K562 (cell line): ENCODE measurements around the genes SLC35E4 and DUSP18.

- RAMPAGE, long total RNA: no peak
- RRBS: no CpG with 5 or more reads among the region's 7 CpGs
PRO-cap:
- standard: no peak
- CoPRO, capped RNA only, 2 experiments: no peak in any of the 2 experiments
- CoPRO, capped and uncapped RNA, 2 experiments: no peak in any of the 2 experiments
- CoPRO, uncapped RNA only, 2 experiments: no peak in any of the 2 experiments
CAGE:
- cytosol, long polyA plus RNA: no peak
- long polyA plus RNA: no peak
- nucleolus, long total RNA: no peak
- nucleus, long polyA plus RNA: no peak
Measured at GRCh38 chr22:30391147-30392169, 4.2 kb upstream of the RNF215 start.

DNA sequence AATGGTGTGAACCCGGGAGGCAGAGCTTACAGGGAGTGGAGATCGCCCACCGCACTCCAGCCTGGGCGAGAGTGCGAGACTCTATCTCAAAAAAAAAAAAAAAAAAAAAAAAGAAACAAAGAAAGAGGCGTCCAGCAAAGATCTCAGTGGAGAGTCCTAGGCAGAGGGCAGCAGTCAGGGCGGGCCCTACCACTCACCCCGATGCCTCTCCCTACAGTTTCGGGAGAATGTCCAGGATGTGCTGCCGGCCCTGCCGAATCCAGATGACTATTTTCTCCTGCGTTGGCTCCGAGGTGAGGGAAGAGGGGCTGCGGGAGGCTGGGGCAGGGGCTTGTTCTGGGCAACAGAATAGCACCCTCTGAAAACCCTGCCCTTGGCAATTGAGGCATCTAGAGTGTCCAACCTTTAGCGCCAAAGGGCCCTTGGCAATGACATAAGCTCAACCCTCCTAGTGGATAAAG, 2.6 kb downstream of the SEC14L2 start:
- RAMPAGE, long total RNA: no peak
- RRBS: no CpG with 5 or more reads among the region's 15 CpGs
PRO-cap:
- standard: no peak
- CoPRO, capped RNA only, 2 experiments: no peak in any of the 2 experiments
- CoPRO, capped and uncapped RNA, 2 experiments: no peak in any of the 2 experiments
- CoPRO, uncapped RNA only, 2 experiments: no peak in any of the 2 experiments
CAGE:
- cytosol, long polyA plus RNA: no peak
- long polyA plus RNA: no peak
- nucleolus, long total RNA: no peak
- nucleus, long polyA plus RNA: no peak

- RAMPAGE, long total RNA: no peak
- RRBS: 2% methylated on average over 10 of the region's 32 CpGs
PRO-cap:
- standard: bidirectional peak, plus-strand start at chr22:30423707, minus-strand start at chr22:30423669; bidirectional peak, plus-strand start at chr22:30424167, minus-strand start at chr22:30423942
- CoPRO, capped RNA only, 2 experiments: peak in 2 of 2 experiments; most common plus-strand start chr22:30423707 (in 1); most common minus-strand start chr22:30423942 (in 2)
- CoPRO, capped and uncapped RNA, 2 experiments: peak in 2 of 2 experiments; most common minus-strand start chr22:30423942 (in 2)
- CoPRO, uncapped RNA only, 2 experiments: peak in 1 of 2 experiments; most common minus-strand start chr22:30423952 (in 1)
CAGE:
- cytosol, long polyA plus RNA: no peak
- long polyA plus RNA: no peak
- nucleolus, long total RNA: no peak
- nucleus, long polyA plus RNA: no peak
Measured at GRCh38 chr22:30423529-30424000, 2.0 kb upstream of the MTFP1 start.

DNA sequence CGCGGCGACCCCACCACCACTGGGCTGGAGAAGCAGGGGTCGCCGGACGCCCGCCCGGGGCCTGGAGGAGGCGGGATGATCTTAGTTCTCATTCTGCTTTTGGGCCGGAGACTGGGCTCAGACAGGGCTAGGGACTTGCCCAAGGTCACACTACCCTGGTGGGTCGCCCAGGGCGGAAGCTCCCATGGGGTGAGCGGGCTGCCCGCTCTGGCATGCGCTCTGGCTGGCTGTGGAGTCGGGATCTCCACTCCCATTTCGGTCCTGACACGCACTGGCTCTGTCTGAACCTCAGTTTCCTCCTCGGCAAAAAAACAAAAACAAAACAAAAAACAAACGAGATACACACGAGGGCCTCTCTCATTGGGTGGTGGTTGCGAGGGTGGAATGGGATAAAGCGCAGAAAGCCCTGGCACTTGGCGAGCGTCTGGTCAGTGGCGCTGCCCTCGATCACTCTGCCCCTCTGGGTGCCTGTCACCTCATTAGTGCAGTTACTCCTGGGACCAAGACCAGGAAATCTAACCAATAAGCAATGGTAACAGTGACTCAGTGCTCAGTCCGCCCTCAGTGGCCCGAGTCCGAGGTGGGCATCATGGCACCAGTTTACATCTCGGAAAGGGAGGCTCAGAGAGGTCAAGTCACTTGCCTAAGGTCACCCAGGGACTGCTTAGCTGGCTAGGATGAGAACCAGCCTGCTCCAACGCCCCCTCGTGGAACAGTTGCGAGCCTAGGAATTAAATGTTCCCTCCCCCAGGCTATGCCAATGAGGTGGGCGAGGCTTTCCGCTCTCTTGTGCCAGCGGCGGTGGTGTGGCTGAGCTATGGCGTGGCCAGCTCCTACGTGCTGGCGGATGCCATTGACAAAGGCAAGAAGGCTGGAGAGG, 638 bp downstream of the MTFP1 start:
- RAMPAGE, long total RNA: no peak
- RRBS: 6% methylated on average over 2 of the region's 41 CpGs
PRO-cap:
- standard: unidirectional peak, minus-strand start at position 454 of the sequence; unidirectional peak, minus-strand start at position 662 of the sequence
- CoPRO, capped RNA only, 2 experiments: no peak in any of the 2 experiments
- CoPRO, capped and uncapped RNA, 2 experiments: no peak in any of the 2 experiments
- CoPRO, uncapped RNA only, 2 experiments: no peak in any of the 2 experiments
CAGE:
- cytosol, long polyA plus RNA: no peak
- long polyA plus RNA: no peak
- nucleolus, long total RNA: no peak
- nucleus, long polyA plus RNA: no peak

- RAMPAGE, long total RNA: no peak
- RRBS: no CpG with 5 or more reads among the region's 8 CpGs
PRO-cap:
- standard: no peak
- CoPRO, capped RNA only, 2 experiments: no peak in any of the 2 experiments
- CoPRO, capped and uncapped RNA, 2 experiments: no peak in any of the 2 experiments
- CoPRO, uncapped RNA only, 2 experiments: no peak in any of the 2 experiments
CAGE:
- cytosol, long polyA plus RNA: no peak
- long polyA plus RNA: no peak
- nucleolus, long total RNA: no peak
- nucleus, long polyA plus RNA: no peak
Measured at GRCh38 chr22:30565980-30566548, 8.4 kb downstream of the GAL3ST1 start.

DNA sequence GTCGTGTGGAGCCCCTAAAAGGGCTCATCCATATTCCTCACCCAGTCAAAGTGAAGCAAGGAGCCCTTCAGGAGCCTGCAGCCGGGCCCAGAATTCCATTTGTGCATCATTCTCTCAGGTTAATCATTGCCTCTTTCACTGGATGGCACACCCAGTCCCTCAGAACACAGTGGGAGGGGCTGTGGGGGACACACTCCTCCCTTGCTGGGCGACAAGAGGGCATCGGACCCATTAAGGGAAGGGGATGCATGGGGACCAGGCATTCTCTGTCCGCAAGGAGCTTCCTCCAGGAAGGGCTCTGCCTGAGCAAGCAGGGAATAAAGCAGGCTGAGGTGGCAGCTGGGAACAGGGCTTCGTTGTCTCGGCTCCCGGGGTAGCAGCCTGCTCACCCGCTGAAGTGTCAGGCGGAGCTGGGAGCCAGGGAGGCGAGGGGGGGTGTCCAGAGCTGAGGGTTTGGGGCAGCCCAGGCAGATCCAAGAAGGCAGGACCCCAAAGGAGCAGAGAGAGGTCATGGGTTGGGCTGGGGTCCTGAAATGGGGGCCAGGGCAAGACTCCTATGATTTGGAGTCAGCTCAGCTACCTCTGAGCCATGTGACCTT, 1.6 kb downstream of the GAL3ST1 start:
- RAMPAGE, long total RNA: no peak
- RRBS: no CpG with 5 or more reads among the region's 11 CpGs
PRO-cap:
- standard: no peak
- CoPRO, capped RNA only, 2 experiments: no peak in any of the 2 experiments
- CoPRO, capped and uncapped RNA, 2 experiments: no peak in any of the 2 experiments
- CoPRO, uncapped RNA only, 2 experiments: no peak in any of the 2 experiments
CAGE:
- cytosol, long polyA plus RNA: no peak
- long polyA plus RNA: no peak
- nucleolus, long total RNA: no peak
- nucleus, long polyA plus RNA: no peak

- RAMPAGE, long total RNA: no peak
- RRBS: 12% methylated on average over 18 of the region's 82 CpGs
PRO-cap:
- standard: unidirectional peak, plus-strand start at chr22:30635781
- CoPRO, capped RNA only, 2 experiments: no peak in any of the 2 experiments
- CoPRO, capped and uncapped RNA, 2 experiments: no peak in any of the 2 experiments
- CoPRO, uncapped RNA only, 2 experiments: peak in 1 of 2 experiments; most common plus-strand start chr22:30635781 (in 1); most common minus-strand start chr22:30635475 (in 1)
CAGE:
- cytosol, long polyA plus RNA: no peak
- long polyA plus RNA: no peak
- nucleolus, long total RNA: no peak
- nucleus, long polyA plus RNA: no peak
Measured at GRCh38 chr22:30635251-30636359, at the start of gene SLC35E4. Gene SLC35E4, plus strand, starts transcription at chr22:30635781.

DNA sequence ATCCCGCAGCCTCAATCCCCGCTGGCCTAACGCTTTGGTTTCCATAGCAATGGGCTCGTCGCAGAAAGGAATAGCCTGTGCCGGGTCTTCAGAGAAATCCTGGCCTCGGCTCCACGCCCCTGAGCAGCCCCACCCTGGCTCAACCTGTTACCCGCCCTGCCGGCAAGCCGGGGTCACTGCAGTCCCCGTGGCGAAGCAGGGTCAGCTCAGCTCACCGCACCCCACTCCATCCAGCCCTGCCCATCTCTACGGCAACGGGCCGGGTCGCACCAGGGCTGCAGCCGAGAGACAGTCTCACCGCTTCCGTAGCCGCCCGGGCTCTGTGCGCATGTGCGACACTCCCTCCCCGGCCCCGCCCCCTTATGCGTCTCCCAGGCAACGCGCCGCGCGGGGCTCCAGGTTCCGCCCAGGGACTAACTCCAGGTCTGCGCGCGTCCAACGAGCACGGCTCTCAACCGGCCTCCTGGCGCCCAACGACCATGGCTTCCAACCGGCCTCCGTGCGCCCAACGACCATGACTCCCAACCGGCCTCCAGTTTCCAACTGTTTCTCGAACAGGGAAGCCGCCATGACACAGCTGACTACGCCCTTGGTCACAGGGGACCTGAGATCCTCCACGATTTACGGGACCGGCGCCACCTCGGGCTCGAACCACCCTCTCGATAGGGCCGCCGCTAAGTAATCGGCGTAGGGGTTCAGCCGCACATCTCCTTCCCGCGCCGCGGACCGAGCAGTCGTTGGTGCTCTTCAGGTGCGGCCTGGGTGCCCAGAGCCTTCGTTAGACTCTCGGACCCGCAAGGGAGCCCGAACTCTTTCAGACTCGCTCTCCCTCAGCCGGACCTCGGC, at the start of gene DUSP18:
Gene DUSP18, minus strand, starts transcription at position 322 of the 846 bp plus-strand sequence.
- RAMPAGE, long total RNA: start-site peak on the minus strand centred at position 133 of the sequence, 64 bp wide, 22 and 18 reads in 2 replicates; start-site peak on the minus strand centred at position 287 of the sequence, 79 bp wide, 40 and 44 reads in 2 replicates
- RRBS: 2% methylated on average over 16 of the region's 76 CpGs
PRO-cap:
- standard: bidirectional peak, plus-strand start at position 416 of the sequence, minus-strand start at position 322 of the sequence
- CoPRO, capped RNA only, 2 experiments: peak in 2 of 2 experiments; most common plus-strand start position 416 of the sequence (in 2); most common minus-strand start position 291 of the sequence (in 2)
- CoPRO, capped and uncapped RNA, 2 experiments: peak in 2 of 2 experiments; most common plus-strand start position 416 of the sequence (in 2); most common minus-strand start position 291 of the sequence (in 1)
- CoPRO, uncapped RNA only, 2 experiments: peak in 1 of 2 experiments; most common plus-strand start position 73 of the sequence (in 1); most common minus-strand start position 291 of the sequence (in 1)
CAGE:
- cytosol, long polyA plus RNA: no peak
- long polyA plus RNA: no peak
- nucleolus, long total RNA: no peak
- nucleus, long polyA plus RNA: no peak

- RAMPAGE, long total RNA: no peak
- RRBS: 22% methylated on average over 1 of the region's 11 CpGs
PRO-cap:
- standard: no peak
- CoPRO, capped RNA only, 2 experiments: no peak in any of the 2 experiments
- CoPRO, capped and uncapped RNA, 2 experiments: no peak in any of the 2 experiments
- CoPRO, uncapped RNA only, 2 experiments: no peak in any of the 2 experiments
CAGE:
- cytosol, long polyA plus RNA: no peak
- long polyA plus RNA: no peak
- nucleolus, long total RNA: no peak
- nucleus, long polyA plus RNA: no peak
Measured at GRCh38 chr22:30668400-30668972, 811 bp upstream of the DUSP18 start.

DNA sequence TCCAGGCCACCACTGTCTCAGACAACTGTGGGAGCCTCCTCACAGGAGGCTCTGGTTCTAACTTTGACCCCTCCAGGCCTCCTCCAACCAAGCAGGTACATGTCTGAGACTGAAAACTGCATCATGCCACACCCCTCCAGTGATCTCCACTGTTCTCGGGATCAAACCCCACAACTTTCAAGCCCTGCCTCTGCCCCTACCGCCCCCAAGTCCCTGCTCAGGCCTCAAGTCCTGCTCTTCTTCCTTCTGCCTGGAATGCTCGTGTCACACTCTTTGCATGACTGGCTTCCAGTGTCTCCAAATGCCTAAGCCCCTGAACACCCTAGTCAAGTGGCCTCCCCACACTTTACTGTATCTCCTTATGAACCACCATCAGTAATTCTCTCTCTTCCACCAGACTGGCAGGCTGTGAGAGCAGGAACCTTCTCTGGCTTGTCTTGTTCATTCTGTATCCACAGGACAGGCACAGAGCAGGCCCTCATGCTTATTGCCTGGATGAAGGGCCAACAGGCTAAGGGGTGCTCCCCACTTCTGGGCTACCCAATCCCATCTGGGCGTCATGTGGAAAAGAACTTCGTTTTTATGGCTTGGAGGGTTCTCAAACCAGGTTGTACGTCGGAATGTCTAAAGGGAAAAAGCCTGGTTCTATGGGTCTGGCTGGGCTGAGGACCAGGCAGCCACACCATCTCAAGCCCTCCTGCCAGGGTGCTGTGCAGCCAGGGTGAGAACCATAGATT, 41.2 kb downstream of the MORC2 start:
- RAMPAGE, long total RNA: no peak
- RRBS: no CpG with 5 or more reads among the region's 7 CpGs
PRO-cap:
- standard: no peak
- CoPRO, capped RNA only, 2 experiments: no peak in any of the 2 experiments
- CoPRO, capped and uncapped RNA, 2 experiments: no peak in any of the 2 experiments
- CoPRO, uncapped RNA only, 2 experiments: no peak in any of the 2 experiments
CAGE:
- cytosol, long polyA plus RNA: no peak
- long polyA plus RNA: no peak
- nucleolus, long total RNA: no peak
- nucleus, long polyA plus RNA: no peak

DNA sequence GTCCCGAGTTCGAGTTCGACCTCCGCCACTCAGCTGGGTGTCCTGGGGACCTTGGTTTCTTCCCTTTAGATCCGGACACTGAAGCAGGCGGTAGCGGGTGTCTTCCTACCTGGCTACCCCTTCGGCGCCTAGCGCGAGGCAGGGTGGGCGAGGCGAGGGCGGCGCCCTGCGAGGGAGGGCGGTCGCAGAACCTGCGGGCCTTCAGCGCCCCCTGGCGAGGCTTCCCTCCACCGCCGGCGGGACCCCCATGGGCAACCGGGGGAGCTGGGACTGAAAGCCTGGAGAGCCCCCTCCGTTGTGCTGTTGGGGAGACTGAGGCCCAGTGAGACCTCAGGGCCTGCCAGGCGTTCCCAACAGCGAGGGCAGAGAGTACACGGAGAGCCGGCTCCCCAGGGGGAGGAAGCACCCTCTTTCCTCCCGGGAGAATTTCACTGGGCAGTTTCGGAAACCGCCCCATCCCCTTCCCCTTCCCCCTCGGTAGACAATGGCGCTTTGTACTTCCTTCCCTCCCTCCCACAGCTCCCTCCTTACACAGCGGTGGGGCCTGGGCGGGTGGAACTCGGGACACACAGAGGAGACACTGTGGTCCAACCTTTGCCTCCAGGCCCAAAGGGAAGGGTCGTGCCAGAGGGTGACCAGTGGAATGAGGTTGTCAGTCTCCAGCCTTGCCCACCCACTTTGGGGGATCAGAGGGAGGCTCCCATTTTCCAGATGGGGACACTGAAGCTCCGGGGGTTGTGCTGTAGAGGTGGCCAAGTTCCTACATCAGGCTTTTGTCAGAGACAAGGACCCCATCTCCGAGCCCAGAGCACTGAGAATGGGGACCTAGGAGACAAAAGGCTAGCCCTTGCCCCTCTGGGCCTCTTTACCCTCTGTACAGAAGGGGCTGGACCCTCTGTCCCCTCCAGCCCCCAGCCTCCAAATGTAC, 4.3 kb downstream of the SMTN start:
- RAMPAGE, long total RNA: no peak
- RRBS: 3% methylated on average over 3 of the region's 41 CpGs
PRO-cap:
- standard: bidirectional peak, plus-strand start at position 248 of the sequence, minus-strand start at position 130 of the sequence
- CoPRO, capped RNA only, 2 experiments: peak in 2 of 2 experiments; most common plus-strand start position 230 of the sequence (in 1); most common minus-strand start position 130 of the sequence (in 2)
- CoPRO, capped and uncapped RNA, 2 experiments: no peak in any of the 2 experiments
- CoPRO, uncapped RNA only, 2 experiments: no peak in any of the 2 experiments
CAGE:
- cytosol, long polyA plus RNA: no peak
- long polyA plus RNA: no peak
- nucleolus, long total RNA: no peak
- nucleus, long polyA plus RNA: no peak

- RAMPAGE, long total RNA: no peak
- RRBS: no CpG with 5 or more reads among the region's 12 CpGs
PRO-cap:
- standard: no peak
- CoPRO, capped RNA only, 2 experiments: no peak in any of the 2 experiments
- CoPRO, capped and uncapped RNA, 2 experiments: no peak in any of the 2 experiments
- CoPRO, uncapped RNA only, 2 experiments: no peak in any of the 2 experiments
CAGE:
- cytosol, long polyA plus RNA: no peak
- long polyA plus RNA: no peak
- nucleolus, long total RNA: no peak
- nucleus, long polyA plus RNA: no peak
Measured at GRCh38 chr22:31099317-31099979, 7.9 kb downstream of the SELENOM start.

- RAMPAGE, long total RNA: no peak
- RRBS: no CpG with 5 or more reads among the region's 32 CpGs
PRO-cap:
- standard: no peak
- CoPRO, capped RNA only, 2 experiments: no peak in any of the 2 experiments
- CoPRO, capped and uncapped RNA, 2 experiments: no peak in any of the 2 experiments
- CoPRO, uncapped RNA only, 2 experiments: peak in 1 of 2 experiments; most common plus-strand start chr22:31104402 (in 1); most common minus-strand start chr22:31104148 (in 1)
CAGE:
- cytosol, long polyA plus RNA: no peak
- long polyA plus RNA: no peak
- nucleolus, long total RNA: no peak
- nucleus, long polyA plus RNA: no peak
Measured at GRCh38 chr22:31103860-31104674, 3.3 kb downstream of the SELENOM start.

- RAMPAGE, long total RNA: no peak
- RRBS: 52% methylated on average over 2 of the region's 13 CpGs
PRO-cap:
- standard: no peak
- CoPRO, capped RNA only, 2 experiments: no peak in any of the 2 experiments
- CoPRO, capped and uncapped RNA, 2 experiments: no peak in any of the 2 experiments
- CoPRO, uncapped RNA only, 2 experiments: no peak in any of the 2 experiments
CAGE:
- cytosol, long polyA plus RNA: no peak
- long polyA plus RNA: no peak
- nucleolus, long total RNA: no peak
- nucleus, long polyA plus RNA: no peak
Measured at GRCh38 chr22:31106856-31107235, 522 bp downstream of the SELENOM start.

GRCh38 chr22:31108037-31108242, 572 bp upstream of the SELENOM start:
- RAMPAGE, long total RNA: no peak
- RRBS: no CpG with 5 or more reads among the region's 1 CpG
PRO-cap:
- standard: no peak
- CoPRO, capped RNA only, 2 experiments: no peak in any of the 2 experiments
- CoPRO, capped and uncapped RNA, 2 experiments: no peak in any of the 2 experiments
- CoPRO, uncapped RNA only, 2 experiments: no peak in any of the 2 experiments
CAGE:
- cytosol, long polyA plus RNA: no peak
- long polyA plus RNA: no peak
- nucleolus, long total RNA: no peak
- nucleus, long polyA plus RNA: no peak

DNA sequence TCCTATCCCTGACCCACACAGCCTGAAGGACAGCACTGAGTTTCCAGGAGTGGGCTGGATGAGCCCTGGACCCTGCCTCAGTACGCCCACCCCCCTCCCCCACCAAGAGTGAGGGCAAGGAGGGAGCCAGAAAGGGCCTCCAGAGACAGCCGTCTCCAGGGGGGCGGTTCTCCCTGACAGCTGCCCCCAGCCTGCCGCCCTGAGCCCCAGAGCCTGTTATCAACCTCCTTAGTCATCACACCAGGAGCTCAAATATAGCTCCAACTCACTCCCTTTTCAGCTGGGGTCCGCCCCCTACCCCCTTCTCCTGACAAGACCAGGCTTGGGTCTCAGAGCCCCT, 2.6 kb upstream of the INPP5J start:
- RAMPAGE, long total RNA: no peak
- RRBS: no CpG with 5 or more reads among the region's 5 CpGs
PRO-cap:
- standard: no peak
- CoPRO, capped RNA only, 2 experiments: no peak in any of the 2 experiments
- CoPRO, capped and uncapped RNA, 2 experiments: no peak in any of the 2 experiments
- CoPRO, uncapped RNA only, 2 experiments: no peak in any of the 2 experiments
CAGE:
- cytosol, long polyA plus RNA: no peak
- long polyA plus RNA: no peak
- nucleolus, long total RNA: no peak
- nucleus, long polyA plus RNA: no peak

GRCh38 chr22:31126377-31127179, 3.8 kb downstream of the INPP5J start:
- RAMPAGE, long total RNA: no peak
- RRBS: no CpG with 5 or more reads among the region's 33 CpGs
PRO-cap:
- standard: no peak
- CoPRO, capped RNA only, 2 experiments: no peak in any of the 2 experiments
- CoPRO, capped and uncapped RNA, 2 experiments: no peak in any of the 2 experiments
- CoPRO, uncapped RNA only, 2 experiments: no peak in any of the 2 experiments
CAGE:
- cytosol, long polyA plus RNA: no peak
- long polyA plus RNA: no peak
- nucleolus, long total RNA: no peak
- nucleus, long polyA plus RNA: no peak

DNA sequence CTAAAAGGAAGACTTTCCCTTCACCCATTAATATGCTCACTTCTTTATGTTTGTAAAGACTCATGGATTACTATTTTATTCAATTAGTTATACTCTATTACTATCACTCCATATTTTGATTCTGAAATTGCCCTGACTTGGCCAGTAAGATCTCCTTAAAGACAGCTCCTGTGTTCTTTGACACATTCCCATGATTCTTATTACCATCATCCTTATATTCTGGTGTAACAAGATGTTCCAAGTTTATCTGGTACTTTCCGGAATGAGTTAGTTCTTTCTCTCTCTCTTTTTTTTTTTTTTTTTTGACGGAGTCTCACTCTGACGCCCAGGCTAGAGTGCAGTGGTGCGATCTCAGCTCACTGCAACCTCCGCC, 570 bp upstream of the RNF185 start:
- RAMPAGE, long total RNA: no peak
- RRBS: no CpG with 5 or more reads among the region's 5 CpGs
PRO-cap:
- standard: no peak
- CoPRO, capped RNA only, 2 experiments: no peak in any of the 2 experiments
- CoPRO, capped and uncapped RNA, 2 experiments: no peak in any of the 2 experiments
- CoPRO, uncapped RNA only, 2 experiments: no peak in any of the 2 experiments
CAGE:
- cytosol, long polyA plus RNA: no peak
- long polyA plus RNA: no peak
- nucleolus, long total RNA: no peak
- nucleus, long polyA plus RNA: no peak